Helper T cell (primary cell): ENCODE results near the gene ITK.

GRCh38 chr5:154472890-154473525, 5.0 kb downstream of the HAND1 start:
- PRO-cap, 2 experiments: no peak in any of the 2 experiments

DNA sequence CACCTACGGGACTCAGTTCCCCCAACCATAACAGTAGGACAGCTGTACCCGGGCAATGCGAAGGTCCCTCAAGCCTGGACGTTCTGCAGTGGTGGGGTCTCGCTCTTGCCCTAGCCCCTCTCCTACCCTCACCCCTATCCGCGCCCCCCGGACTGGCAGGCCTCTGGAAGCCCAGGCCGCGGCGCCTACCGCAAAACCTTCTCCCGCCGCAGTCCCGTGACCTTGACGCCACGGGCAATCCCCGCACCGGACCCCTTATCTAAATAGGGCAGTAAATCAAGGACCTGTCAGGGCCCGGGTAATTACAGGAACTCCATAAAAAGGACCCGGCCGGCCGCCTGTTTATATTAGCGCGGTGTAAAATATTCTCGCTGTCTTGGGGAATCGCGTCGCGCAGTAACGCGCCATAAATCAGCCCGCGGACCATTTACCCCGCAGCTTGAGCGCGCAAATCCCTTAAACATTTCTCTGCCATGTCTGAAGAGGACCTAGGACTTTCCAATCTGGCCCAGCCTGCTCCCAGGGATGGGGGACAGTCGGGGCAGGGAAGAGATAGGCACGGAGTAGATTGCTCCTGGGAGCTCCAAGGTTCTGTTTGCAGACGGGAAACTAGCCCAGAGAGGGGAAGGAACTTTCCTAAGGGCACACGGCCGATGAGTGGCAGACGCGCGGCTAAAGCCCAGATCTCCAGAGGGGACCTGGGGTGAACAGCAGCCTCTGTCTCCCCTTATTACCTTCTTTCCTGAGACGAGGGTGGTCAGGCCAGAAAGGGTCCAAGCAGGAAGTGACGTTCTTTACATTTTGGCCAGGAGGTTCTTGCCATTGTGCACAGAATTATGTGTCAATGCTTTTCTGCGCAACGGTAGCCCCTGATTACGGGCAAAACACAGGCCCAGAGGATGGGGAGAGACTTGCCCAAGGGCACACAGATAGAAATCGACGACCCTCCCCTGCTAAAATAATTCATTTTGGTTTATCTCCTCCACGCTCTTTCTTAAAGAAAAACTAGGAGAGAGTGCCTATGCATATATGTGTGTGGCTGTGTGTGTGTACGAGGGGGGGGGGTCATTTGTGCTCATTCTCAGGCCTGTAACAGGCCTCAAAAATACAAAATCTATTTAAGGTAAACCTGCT, 4.8 kb upstream of the HAND1 start:
- PRO-cap, 2 experiments: no peak in any of the 2 experiments

GRCh38 chr5:154753640-154754229, 1.4 kb upstream of the LARP1 start:
- PRO-cap, 2 experiments: no peak in any of the 2 experiments

DNA sequence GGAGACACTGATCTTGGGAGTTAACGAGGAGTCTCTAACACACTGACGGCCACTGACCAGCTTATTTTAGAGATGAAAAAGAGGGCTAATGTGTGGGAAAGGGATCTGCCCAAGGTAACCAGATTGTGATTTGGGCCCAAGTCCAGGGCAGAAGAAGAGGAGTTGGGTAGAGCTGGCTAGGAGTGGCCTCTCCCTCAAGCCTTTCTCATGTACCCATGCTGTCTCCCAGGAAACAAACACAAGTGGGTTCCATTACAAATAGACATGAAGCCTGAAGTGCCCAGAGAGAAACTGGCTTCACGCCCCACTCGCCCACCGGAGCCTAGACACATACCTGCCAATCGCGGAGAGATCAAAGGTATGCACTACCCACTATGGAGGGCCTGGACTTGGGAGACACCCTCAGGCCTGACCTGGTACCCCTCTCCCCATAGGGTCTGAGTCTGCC, 38.2 kb downstream of the LARP1 start:
- PRO-cap, 2 experiments: no peak in any of the 2 experiments

DNA sequence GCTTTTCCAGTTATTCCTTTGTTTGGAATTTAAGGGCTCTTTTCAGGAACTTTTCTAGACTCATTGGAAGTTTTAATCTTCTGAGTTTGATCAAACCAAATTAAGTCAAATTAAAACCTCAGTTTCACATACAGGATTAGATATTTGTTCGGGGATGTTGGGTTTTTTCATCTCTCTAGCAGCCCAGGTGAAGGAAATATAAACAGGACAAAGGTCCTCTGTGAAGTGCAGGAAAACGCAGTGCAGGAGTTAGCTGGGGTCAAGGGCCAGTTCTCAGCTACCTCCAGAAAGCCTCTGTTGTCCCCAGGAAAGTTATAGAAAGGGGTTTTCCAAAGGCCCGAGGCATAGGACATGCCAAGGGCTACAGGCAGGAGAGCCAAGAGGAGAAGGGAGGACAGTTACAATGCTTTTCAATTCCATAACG, 12.9 kb downstream of the FAXDC2 start:
- PRO-cap, 2 experiments: no peak in any of the 2 experiments

DNA sequence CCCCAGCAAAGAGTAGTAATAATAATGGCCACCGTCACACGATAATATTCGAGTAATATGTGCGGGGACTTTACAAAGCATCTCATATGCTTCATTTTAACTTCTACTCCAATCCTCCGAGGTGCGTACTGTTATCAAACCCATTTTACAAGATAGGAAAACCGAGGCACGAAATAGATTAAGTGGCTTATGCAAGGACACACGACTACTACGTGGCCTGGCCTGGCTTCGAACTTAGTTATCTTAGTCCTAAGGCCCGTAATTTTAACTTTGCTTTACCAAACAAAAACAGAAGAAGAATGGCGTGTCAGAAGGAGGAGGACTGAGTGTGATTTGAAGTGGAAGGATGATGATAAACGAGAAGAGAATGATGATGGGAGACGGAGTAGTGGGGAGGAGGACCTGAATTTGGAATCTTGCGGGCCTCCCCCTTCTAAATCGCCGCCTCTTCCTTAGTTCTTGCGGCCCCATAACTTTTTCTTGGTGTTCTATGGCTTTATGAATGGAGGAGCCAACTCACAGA, 531 bp downstream of the CNOT8 start:
- PRO-cap, 2 experiments: peak in 1 of 2 experiments; most common plus-strand start position 99 of the sequence (in 1); most common minus-strand start position 61 of the sequence (in 1)

- PRO-cap, 2 experiments: no peak in any of the 2 experiments
Observed at GRCh38 chr5:154859420-154859766, 966 bp downstream of the CNOT8 start.

DNA sequence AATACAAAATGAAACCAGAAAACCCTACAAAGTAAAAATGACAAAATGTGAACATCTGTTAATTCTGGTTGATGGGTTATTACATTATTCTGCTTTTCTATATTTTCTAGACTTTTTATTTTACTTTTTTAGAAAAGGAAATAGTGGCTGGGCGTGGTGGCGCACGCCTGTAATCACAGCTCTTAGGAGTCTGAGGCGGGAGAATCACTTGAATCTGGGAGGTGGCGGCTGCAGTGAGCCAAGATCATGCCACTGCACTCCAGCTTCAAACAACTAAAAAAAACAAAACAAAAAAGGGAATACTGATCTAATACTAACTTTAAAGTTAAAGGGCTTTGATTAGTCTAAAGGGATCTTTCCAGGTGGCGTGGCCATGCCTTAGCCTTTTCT, 37.2 kb downstream of the CNOT8 start:
- PRO-cap, 2 experiments: no peak in any of the 2 experiments

GRCh38 chr5:156093959-156094522, 232.9 kb upstream of the SGCD start:
- PRO-cap, 2 experiments: no peak in any of the 2 experiments

GRCh38 chr5:157075090-157075304, 16.1 kb upstream of the HAVCR1 start:
- PRO-cap, 2 experiments: no peak in any of the 2 experiments

- PRO-cap, 2 experiments: no peak in any of the 2 experiments
Observed at GRCh38 chr5:157139080-157139522, 3.6 kb downstream of the MED7 start.

DNA sequence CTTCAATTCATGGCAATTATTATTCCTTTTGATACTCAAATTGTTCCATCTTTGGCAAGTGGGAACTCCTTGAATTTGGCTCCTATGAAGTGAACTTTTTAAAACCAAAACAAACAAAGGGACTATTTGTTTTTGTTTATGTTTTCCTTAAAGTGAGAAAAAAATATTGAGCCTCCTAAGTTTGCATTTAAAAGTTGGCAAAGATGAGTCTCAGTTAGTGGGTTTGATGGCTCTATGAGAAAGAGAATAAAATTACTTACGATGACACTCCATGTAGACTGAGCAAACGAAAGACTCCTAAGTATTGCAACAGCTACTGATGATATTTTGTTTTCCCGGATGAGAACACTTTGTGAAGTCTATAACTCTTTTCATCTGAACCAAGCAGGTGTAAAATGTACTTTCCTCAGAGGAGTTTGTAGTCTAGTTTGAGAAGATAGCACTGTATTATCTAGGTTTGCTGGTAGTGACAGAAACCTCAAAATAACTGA, 1.8 kb upstream of the ITK start:
- PRO-cap, 2 experiments: peak in 1 of 2 experiments; most common plus-strand start position 409 of the sequence (in 1); most common minus-strand start position 296 of the sequence (in 1)

- PRO-cap, 2 experiments: peak in 2 of 2 experiments; most common plus-strand start chr5:157180899 (in 2); most common minus-strand start chr5:157180691 (in 1)
Observed at GRCh38 chr5:157180504-157181391, at the start of gene ITK. Gene ITK (plus strand): TSS chr5:157180840.

DNA sequence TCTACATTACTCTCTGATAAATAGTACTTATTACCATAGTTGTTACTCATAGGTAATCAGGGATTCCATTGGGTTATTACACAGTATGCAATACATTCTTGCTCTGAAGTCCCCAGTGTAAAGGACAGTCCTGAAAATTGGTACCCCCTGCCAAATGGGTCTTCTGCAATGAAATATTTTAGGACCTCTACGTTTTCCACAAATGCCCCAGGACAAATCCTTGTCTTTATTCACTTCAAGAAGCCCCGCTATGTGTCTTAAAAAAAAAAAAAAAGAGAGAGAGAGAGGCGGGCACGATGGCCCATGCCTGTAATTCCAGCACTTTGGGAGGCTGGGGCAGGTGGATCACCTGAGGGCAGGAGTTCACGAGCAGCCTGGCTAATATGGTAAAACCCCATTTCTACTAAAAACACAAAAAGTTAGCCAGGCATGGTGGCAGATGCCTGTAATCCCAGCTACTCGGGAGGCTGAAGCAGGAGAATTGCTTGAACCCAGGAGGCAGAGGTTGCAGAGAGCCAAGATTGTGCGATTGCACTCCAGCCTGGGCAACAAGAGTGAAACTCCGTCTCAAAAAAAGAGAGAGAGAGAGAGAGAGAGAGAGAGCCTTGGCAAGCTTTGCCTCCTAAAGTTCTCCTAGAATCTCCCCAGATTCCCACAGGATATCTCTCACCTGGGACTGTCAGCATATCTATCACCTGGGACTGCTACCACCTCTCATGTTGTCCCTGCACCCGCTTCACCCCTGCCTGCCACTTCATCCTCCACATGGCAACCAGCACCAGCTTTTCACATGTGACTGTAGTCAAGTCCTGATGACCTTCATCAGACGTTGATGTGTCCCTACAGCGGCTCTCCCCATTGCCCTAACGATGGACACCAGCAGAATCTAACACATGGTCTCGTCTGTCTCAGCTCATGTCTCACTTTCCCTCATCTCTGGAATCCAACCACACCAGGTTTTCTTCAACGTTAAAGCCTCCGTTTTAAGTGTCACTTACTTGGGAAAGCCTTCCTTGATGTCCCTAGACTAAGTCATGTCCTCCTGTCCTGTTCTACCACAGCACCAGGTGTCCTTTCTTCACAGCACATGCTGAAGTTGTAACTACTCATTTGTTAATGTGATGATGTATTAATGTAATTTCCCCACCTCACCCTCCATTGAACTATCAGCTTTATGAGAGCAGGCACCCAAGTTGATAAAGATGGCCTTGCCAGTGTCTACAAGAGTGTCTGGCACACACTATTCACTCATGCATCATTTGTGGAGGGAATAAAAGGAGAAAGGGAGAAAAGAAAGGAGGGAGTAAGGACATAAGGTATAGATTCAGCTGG, 5.9 kb downstream of the ITK start:
- PRO-cap, 2 experiments: no peak in any of the 2 experiments

- PRO-cap, 2 experiments: peak in 1 of 2 experiments; most common minus-strand start chr5:157197247 (in 1)
Observed at GRCh38 chr5:157197075-157197682, 16.5 kb downstream of the ITK start.

DNA sequence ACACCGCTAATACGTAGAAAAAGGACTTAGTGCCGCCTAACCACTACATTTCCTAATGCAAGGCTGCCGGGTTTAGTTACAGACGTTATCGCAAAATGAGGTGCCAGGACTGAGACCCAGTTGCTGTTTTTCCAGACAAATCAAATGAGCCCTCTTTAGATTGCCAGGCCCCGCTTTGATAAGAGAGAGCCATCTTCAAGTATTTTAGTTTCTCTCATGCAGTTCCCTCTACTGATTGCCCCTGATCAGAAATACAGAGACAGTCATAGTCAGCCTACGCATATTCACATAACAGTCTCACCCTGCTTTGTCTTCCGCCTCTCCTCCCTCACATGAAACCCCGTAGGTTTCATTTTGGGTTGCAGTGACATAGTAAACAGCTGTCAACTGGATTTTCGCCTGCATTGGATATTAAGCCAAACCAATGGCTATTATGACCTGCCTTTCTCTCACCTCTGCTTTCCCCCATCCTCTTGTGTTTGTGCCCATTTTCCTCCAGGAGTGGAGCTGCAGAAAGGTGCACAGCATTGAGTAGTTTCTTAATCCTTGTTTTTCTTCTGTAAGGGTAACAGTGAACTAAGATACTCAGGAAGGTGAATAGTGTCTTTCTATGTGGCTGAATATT, 968 bp downstream of the FNDC9 start:
- PRO-cap, 2 experiments: peak in 2 of 2 experiments; most common plus-strand start position 55 of the sequence (in 2); most common minus-strand start position 334 of the sequence (in 1)

GRCh38 chr5:157383758-157384423, 38.4 kb upstream of the FNDC9 start:
- PRO-cap, 2 experiments: no peak in any of the 2 experiments

GRCh38 chr5:157501183-157501819, 41.3 kb downstream of the NIPAL4 start:
- PRO-cap, 2 experiments: no peak in any of the 2 experiments

- PRO-cap, 2 experiments: peak in 1 of 2 experiments; most common plus-strand start chr5:157541036 (in 1); most common minus-strand start chr5:157540883 (in 1)
Observed at GRCh38 chr5:157540591-157541568, 34.7 kb downstream of the ADAM19 start.

DNA sequence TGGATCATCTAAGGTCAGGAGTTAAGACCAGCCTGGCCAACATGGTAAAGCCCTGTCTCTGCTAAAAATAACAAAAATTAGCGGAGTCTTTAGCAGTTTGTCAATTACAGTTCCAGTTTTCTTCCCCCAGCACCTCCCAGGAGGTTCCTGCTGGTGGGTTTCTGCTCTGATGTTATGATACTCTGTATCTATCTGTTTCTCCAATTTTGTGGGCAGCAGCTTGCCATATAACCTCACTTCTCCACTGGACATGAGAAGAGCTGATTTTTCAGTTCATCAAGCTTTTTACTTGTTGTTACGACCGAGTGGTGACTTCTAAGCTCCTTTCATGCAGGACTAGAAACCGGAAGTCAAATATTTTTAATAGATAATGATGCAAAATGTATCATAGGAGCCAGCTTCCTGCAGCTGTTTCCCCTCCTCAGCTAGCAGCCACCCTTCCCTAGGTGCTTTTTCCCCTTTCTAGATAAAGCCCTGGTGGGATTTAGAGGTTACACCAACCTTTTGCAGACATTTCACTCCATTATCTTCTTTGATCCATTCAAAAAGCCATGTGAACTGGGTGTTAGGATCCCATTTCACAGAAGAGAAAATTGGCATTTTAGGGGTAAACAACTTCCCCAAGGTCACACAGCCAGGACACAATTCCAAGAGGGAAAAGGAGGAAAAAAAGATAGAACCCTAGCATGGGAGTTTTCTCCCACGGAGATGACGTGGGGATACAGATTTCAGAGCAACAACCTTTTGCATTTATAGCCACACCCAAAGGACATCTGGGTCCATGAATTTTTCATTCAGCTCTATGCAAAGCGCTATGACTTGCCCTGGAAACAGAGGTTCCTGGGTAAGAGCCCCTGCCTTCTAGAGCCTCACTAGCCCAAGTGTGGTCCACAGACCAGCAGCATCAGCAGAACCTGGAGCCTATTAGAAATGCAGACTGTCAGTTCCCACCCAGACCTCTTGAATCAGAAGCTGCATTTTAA, 17.2 kb upstream of the ADAM19 start:
- PRO-cap, 2 experiments: no peak in any of the 2 experiments